H7 (cell line): ENCODE data around the gene TTC17.

DNA sequence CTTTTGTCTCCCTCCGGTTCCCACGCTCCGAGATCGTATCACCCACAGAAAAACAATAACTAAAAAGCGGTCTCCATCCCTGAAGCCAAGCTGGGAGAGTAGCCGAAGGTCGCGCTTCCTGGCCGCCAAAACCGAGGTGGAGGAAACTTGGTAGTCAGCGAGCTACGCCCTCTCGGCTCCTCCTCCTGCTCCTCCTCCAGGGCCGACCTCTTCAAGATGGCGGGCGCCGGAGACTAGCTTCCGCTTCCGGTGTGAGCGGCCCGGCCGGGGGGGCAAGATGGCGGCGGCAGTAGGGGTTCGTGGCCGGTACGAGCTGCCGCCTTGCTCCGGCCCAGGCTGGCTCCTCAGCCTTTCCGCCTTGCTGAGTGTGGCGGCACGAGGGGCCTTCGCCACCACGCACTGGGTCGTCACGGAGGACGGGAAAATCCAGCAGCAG, at the start of gene TTC17:
TSS of gene TTC17 (plus strand) at position 243 of the 436 bp plus-strand sequence.
- RAMPAGE, long total RNA = start-site peak on the plus strand centred at position 263 of the sequence, 14 bp wide, 462 reads

DNA sequence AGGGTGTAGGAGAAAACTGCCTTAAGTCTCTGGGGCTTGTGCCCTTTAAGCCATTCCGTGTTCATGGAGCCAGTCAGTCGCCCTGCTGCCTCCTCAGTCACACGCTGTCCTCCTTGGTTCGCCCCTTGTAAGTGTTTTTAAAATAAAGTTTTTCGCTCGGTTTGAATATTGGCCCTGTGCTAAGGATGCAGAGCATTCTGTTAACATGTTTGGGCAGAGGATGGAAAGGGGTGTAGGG, 612 bp downstream of the HSD17B12 start:
- RAMPAGE, long total RNA = no peak

- RAMPAGE, long total RNA = no peak
Measured at GRCh38 chr11:43681678-43681993, 1.1 kb downstream of the HSD17B12 start.

DNA sequence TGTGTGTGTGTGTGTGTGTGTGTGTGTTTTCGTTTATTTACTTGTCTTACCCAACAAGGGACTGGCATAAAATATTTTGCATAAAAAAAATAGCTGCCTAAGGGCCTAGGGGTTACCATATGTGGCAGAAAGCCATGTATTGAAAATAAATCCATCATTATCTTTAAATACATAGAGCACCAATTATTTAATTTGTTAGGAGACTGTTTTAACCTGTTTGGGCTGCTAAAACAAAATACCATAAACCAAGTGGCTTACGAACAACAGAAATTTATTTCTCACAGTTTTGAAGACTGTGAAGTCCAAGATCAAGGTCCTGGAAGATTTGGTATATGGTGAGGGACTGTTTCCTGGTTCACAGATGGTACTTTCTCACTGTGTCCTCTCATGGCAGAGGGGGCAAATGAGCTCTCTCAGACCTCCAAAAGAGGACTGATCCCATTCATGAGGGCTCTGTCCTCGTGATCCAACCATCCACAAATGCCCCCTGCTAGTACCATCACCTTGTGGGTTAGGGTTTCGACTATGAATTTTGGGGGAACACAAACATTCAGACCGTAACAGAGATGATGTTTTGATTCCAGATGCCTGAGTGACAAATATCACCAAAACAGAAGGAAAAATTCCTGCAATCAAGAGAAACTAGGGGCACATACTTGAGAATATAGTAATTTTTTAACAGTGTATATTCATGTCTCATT, 43.8 kb downstream of the HSD17B12 start:
- RAMPAGE, long total RNA = no peak

DNA sequence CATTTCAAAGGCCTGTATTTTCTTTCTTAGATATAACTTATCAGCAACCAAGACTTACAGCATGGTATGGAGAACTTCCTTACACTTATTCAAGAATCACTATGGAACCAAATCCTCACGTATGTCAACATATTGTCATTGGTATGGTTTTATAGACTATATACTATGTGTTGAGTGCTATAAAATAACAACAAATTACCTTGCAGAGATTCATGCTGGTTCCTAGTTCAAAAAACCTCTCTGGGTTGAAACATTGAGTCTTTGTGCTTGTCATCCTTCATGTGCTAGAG, 11.3 kb downstream of the ALKBH3 start:
- RAMPAGE, long total RNA = no peak

DNA sequence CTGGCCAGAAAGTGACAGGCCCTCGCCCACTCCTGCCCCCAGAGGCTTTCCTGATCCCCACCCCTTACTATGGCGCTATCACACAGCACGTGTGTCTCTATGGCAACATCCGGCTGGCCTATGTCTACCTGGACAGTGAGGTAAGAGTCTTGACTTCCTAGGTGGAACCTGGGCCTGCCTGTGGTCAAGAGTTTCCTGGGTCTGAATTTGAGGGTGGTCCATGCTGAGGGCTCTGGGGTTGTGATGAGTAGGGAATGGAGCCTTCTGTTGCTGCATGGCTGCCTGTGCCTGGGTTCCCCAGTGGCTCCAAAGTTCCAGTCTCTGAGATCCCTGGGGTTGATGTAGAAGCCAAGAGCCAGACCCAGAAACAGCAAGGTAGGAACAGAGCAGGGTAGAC, 11.2 kb downstream of the ACCS start:
- RAMPAGE, long total RNA = no peak

DNA sequence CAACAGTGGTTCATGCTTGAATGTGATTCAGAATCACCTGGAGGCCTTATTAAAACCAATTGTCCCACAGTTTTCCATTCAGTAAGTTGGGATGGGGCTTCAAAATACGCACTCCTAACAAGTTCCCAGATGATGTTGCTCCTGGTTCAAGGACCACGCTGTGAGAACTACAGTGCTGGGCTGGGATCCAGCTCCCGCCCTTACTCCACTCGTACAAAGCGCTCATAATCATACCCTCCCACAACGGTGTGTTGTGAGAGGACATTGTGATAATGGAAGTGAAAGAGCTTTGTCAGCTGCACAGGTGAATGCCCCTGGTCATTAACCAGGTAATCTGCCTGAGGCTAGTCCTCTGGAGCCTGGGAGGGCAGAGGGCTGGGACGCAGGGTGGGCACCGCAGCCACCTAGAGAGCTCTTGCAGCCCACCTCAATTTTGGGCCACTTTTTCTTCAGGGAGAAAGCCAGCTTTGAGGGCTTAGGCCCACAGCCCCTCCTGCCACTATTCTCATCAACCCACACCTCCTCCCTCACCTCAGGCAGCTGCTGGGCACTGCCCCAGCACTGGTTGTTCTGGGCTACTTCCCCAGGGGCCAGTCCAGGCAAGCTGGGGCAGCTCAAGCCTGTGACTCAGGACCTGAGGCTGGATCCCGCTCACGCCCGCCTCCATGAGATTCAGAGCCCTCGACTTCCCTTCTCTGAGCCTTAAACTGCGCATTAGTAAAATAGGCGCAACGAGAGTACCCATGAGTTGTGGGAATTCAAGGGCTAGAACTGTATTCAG, 1.1 kb upstream of the CD82 start:
- RAMPAGE, long total RNA = no peak

DNA sequence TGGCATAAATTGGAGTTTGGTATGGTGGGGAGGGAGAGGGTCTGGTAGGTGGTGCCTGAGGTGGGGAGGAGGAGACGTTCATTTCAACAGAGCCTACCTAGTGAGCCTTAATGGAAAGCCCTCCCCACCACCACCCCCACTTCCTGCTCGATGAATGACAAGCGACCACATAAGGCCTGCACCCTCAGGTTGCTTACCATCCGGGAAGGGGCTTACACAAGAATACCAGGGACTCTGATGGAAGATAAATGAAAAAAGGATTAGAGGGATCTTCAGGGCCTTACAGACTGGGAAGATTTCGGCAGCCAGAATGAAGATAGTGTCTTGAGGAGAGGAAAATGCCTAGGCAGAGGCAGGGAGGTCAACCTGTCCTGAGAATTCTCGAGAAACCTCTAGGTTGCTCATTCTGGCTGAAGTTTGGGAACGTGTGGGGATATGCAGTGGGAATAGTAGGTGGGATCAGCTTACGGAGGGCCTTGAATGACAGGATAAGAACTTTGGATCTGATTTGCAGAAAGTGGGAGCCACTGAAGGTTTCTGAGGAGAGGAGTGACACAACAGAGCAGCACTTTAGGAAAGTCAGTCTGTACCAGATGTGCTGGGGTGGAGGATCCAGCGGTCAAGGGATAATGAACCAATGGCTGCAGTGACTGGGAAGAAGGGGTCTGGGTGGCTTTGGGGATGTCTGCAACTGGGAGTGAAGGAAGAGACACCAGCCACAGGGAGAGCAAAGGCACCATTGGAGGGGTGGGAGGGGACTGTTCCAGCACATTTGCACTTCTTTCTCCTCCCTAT, 2.3 kb downstream of the CD82 start:
- RAMPAGE, long total RNA = no peak

DNA sequence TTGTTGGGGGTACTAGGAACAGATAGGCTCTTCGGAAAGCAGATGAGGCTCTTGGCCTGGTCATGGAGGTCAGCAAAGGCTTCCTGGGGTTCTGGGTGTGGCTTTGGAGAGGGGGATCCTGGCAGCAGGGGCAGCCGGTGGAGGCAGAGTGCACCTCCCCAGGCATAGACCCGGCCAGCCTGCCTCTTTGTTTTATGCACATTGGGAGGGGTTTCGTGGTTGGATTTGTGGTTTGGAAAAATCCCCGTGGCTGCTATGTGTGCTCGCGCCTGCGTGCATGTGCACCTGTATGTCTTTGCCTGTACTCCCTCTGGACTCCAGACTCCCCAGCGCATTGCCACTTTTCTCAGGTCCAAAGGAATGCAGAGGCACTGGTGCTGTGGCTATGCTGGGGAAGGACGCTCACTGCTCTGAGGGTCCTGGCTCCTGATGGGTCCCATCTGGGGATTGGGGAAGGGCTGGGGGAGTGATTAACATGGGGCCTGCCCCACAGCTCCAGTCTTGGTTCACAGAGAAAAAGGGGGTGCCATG, 31.5 kb downstream of the CD82 start:
- RAMPAGE, long total RNA = no peak

DNA sequence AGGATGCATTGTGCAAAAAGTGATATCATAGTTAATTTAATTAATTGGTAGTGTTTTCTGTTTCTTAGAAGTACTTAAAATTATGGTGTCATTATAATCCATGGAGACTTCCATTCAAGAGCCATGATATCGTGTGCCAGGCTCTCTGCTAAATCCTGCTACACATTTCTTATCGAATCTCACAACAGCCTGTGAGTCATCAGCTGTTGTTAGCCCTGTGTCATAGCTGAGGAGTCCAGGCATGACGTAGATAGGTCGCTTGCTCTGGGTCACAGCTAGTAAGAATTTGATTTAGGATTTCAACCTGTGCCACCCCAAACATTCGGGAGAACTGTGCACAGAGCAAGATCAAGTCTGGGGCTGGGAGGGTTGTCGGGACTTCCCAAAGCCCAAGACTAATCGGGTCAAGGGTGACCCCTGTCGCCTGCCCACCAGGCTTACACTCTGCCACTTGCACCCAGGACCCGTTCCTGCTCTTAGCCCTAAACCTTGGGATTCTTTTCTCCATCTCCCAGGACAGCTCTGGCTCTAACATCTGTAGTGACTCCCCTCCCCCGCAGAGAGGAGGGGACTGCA, 34.2 kb downstream of the TSPAN18 start:
- RAMPAGE, long total RNA = no peak

DNA sequence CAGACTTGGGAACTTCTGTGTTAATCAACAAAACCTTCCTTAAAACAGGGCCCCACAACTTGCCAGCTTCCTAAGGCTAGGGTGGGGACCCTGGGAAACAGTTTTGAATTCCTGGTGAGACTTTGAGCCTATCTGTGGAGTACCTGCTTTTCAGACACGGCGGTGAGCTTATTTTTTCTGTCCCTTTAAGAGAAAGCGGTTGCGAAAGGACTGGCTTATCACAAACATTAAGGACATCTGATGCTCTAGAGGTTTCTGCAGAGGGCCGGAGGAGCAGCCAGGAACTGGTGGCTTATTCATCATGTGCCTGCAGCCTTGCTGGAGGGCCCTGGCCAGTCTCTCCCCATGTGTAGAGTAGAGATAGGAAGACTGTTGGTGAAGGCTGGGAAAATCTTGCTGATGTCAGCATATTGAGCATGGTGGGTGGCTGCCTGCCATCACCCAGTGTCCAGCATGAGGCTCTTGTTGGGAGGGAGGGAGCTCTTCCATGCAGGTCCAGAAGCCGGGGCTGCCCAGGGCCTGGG, 54.1 kb downstream of the TSPAN18 start:
- RAMPAGE, long total RNA = no peak

GRCh38 chr11:44912165-44912534, 38.5 kb downstream of the TP53I11 start:
- RAMPAGE, long total RNA = no peak

GRCh38 chr11:44930459-44931248, 20.0 kb downstream of the TP53I11 start:
- RAMPAGE, long total RNA = no peak

GRCh38 chr11:44950021-44950457, 644 bp downstream of the TP53I11 start:
- RAMPAGE, long total RNA = no peak

- RAMPAGE, long total RNA = no peak
Measured at GRCh38 chr11:45029139-45029690, 78.5 kb upstream of the TP53I11 start.

DNA sequence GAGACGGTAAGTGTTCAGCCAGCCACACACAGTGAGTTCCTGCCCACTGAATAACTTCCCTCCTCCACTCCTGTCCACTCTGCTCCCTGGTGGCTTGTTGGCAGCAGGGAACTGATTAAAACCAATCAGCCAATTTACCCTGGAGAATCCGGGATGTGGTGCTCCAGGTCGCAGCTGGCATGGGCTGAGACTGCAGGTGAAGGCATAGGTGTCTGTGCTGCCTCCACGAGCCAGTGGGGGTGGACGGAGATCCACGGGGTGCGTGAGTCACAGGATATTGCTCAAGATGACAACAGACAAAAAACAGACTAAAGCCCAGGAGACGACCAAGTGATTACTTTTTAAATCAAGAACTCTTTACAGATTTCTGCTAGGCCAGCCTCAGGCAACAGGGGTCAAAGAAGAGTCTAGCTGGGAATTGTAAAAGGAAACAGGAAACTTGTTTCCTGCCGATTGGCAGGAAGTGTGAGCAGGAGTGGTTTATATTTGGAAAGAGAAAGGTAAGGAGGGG, 95.2 kb upstream of the TP53I11 start:
- RAMPAGE, long total RNA = no peak

- RAMPAGE, long total RNA = no peak
Measured at GRCh38 chr11:45371333-45371734, 85.2 kb upstream of the SYT13 start.

DNA sequence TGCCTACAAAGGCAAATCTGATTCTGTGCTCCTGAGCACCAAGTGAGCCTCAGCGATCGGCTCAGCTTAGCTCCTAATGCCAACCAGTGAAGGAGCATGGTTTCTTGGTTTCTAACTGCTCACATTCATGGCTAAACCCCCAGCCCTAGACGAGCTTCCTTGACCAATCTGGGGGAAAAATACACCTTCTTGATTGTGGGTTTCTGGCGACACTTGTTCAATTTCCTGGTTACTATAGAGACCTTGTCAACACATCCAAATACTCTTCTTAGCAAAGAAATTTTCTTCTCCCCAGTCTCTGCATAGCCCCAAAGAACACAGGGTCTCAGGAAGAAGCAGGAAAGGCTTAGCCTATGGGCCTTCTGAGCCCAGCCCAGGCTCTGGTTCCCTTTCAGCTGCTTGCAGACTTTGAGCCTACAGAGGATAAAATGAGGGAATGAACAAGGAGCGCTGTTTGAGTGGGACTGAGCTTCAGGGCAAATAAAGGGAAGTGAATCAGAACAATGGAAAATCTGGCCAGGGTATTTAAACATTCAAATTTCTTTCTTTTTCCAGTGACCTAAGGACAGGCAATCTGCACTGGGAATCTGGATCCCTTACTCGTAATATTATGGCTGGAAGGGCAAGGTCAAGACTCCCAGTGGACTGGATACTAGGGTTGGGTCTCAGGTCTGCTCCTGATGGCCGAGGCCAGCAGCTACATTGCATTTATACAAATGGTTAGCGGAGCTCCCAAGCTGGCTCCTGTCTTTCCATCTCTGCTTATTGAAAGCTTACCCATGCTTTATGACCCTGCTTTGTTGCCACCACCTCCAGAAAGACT, 88.7 kb upstream of the SYT13 start:
- RAMPAGE, long total RNA = no peak

- RAMPAGE, long total RNA = no peak
Measured at GRCh38 chr11:45884619-45885066, 808 bp upstream of the MAPK8IP1 start.

DNA sequence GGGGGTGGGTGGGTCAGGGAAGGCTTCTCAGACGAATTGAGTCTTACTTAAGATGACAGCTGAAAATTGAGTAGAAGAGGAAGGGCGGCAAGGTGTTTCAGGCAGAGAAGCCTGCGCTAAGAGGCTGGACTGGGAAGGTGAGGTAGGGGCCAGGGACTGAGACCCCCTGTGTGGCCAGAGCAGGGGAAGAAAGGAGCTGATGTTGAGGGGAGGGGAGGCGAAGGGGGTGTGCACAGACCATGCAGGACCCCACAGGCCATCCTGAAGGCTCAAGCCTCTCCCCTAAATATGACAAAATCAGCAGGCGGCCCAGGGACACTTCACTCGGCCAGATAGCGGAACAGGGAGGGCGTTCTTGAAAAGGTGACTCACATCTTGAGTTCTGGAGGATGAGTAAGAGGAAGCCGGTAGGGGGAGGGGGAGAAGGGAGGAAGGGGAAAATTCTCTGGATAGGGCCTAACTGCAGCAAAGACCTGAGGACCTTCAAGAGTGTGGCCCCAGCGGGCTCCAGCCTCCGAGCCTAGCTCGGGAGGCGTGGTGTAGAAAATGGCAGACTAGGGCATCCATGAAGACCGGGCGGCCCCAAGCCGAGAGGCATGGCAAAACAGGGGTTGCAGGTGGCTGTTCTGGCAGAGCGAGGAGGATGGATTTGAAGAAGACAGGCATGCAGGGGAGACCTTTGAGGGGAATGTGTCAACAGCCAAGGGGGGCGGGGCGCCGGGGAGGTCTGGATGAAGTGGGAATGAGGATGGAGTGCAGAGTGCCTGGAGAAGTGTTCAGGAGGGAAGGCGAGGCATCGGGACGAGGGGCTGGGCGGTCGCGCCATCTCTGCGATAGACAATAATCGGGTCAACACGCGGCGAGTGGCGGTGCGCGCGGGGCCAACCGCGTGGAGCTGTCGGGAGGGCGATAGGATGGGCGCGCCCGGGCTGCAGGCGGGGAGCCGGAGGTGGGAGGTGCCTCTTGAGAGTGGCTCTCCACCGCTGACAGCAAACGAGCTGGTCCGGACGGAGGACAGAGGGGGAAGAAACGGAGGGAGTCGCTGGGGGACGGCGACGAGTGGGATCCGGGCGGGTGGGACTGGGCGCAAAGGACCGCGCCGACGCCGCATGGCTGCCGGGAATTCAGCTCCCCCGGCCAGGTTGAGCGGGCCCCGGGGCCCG, 40.2 kb upstream of the CREB3L1 start:
- RAMPAGE, long total RNA = no peak